Metastatic Liver Carcinoma in the Adrenal Gland (tissue), 2 donors: ENCODE results near the genes ADAT1, CNTNAP4 and CLEC3A.

- PRO-cap, 2 experiments: peak in 2 of 2 experiments; most common plus-strand start chr16:75623432 (in 2); most common minus-strand start chr16:75623241 (in 2)
These were observed at the start of gene ADAT1 for GRCh38 chr16:75623095-75623691. Gene ADAT1, minus strand, starts transcription at chr16:75623281.

DNA sequence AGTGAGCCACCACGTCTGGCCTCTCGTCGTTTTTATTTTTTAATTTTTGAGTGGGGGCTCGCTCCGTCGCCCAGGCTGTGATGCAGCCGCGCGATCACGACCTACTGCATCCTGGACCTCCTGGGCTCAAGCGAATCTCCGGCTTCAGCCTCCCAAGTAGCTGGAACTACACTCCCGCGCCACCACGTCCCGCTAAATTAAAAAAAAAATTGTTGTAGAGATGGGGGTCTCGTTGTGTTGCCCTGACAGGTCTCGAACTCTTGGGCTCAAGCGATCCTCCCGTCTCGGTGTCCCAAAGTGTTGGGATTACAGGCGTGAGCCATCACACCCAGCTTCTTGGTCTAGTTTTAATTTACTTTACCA, 1.2 kb downstream of the TERF2IP start:
- PRO-cap, 2 experiments: no peak in any of the 2 experiments

DNA sequence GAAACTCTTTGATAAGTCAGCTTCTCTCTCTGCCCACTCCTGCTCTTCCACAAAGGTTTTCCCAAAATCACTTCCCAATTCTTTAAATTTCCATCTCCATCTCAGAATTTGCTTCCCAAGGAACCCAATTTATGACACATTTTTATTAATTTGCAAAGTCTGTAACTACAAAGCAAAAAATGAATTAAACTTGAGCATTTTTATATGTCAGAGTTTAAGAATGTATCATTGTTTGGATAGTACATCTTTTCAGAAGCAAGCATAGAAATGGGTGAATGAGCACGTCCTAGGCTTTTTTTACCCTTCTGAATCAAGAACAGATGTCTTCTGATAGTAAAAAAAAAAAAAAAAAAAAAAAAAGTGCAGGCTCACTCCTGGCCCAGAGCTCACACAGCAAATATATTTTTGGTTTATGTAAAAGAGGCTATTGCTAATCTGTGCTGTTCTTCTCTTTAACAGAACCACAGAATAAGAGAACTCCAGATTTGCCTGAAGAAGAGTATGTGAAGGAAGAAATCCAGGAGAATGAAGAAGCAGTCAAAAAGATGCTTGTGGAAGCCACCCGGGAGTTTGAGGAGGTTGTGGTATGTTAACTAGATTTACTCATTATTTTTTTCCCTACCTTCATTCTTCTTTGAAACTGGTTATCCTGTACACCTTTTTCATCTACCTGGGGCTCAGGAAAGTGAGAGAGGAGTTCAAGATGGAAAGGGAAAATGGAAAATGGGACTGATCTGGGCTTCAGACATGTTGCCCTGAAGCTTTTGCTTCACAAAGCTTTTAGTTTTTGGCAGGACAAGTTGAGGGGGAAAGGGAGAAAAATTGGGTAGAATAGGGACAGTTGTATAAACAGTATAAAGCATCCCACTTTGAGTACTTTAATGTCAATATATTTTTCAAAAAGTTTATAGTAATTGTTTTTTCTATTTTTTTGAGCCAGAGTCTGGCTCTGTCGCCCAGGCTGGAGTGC, 6.5 kb downstream of the TERF2IP start:
- PRO-cap, 2 experiments: no peak in any of the 2 experiments

- PRO-cap, 2 experiments: no peak in any of the 2 experiments
These were observed at the start of gene CNTNAP4 for GRCh38 chr16:76277190-76277686. Gene CNTNAP4, plus strand, starts transcription at chr16:76277401.

DNA sequence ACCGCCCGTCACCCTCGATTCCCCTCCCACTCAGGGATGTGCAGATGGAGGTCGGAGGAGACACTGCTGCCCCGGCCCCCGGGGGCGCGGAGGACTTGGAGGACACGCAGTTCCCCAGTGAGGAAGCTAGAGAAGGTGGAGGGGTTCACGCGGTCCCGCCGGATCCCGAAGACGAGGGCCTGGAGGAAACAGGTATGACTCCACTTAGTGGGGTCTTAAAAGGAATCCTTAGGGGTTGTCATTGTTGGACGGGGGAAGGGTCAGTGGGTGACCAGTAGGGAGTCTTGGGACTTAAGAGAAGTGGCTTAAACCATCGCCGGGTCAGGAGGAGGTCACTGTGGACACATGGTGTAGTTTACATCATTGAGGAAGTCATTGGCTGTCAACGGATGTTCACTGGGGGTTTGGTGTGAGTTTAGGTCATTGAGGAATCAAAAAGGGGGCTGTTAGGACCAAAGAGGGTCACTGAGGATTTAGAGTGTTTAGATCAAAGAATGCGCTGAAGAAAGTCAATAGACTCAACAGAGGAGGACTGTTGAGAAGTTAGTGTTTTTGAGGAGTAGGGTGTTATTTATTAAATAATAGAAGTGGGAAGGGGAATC, 553 bp downstream of the MON1B start:
- PRO-cap, 2 experiments: no peak in any of the 2 experiments

- PRO-cap, 2 experiments: no peak in any of the 2 experiments
These were observed 36.9 kb downstream of the SYCE1L start for GRCh38 chr16:77236094-77236521.

- PRO-cap, 2 experiments: no peak in any of the 2 experiments
These were observed at the start of gene CLEC3A for GRCh38 chr16:78022275-78022815. Gene CLEC3A, plus strand, starts transcription at chr16:78022548.

- PRO-cap, 2 experiments: no peak in any of the 2 experiments
These were observed 78.5 kb downstream of the WWOX start for GRCh38 chr16:78177869-78178528.

DNA sequence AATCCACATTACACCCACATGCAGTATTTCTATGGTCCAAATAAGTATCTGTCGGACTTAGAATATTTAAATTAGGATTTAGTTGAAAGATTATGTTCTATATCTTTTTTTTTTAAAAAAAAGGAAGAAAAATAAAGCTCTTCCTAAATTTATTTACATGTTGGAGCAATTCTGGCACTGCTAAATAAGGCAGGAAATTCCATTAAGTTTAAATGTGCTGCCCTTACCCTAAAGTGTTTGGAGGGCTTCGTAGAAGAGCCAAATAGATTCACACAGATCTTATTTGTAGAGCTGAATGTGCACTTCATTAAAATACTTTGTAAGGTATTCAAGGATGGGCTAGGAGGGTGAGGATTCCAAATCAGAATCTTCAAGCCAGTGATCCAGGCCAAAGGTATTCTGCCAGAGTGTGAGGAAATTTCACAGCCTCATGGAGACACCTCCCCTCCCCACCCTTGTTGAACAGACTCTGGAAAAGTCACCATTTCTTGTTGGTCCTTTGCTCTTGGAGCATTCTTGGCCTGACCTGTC, 193.1 kb downstream of the WWOX start:
- PRO-cap, 2 experiments: no peak in any of the 2 experiments

DNA sequence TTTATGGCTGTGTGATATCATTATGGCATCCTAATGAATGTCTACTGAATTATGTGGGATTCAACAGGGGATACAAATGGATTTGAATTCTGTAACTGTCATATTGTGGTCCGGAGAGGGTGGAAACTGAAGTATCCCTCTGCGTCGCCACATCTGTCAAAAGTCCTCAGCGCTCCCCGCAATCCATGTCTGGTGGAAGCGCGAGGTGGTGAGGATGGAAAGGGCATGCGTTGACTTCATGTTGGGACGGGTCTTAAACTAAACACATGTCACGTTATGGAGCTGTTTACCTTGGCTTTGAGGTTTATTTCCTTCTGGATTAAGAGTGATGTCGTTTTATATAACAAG, 418.0 kb downstream of the WWOX start:
- PRO-cap, 2 experiments: no peak in any of the 2 experiments

DNA sequence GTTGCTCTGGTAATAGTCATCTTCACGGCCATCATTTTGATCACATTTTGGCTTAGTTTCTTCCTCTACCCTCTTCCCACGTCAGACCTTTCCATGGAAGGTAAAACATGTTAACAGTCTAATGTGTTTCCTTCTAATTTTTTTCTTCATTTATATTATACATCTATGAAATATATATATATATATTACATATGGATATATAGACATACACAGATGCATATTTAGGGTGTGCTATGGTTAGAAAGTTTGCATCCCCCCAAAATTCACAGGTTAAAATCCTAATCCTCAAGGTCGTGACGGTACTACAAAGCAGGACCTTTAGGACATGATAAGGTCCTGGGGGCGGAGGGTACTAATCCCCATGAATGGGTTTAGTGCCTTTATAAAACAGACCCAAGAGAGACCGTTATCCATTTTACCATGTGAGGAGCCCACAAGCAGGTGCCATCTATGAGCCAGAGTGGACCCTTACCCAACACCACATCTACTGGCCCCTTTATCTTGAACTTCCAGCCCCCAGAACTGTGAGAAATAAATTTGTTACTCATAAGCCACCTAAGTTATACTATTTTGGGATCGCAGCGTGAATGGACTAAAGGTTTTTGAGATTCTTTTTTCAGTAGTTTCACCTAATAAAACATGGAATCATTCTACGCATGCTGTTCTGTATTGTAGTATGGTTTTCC, 420.0 kb downstream of the WWOX start:
- PRO-cap, 2 experiments: no peak in any of the 2 experiments

- PRO-cap, 2 experiments: no peak in any of the 2 experiments
These were observed 541.2 kb downstream of the WWOX start for GRCh38 chr16:78640417-78641231.

- PRO-cap, 2 experiments: no peak in any of the 2 experiments
These were observed 729.5 kb downstream of the WWOX start for GRCh38 chr16:78828742-78829615.

DNA sequence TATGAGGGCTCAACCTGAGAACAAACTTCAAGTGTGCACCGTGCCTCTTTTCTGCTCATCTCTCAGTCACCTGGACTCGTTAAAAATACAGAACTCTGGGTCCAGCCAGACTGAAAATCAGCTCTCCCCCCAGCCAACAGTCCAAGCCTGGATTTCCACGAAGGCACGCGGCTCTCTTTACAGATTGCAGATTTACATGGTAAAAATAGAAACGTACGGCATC, 315.9 kb downstream of the MAF start:
- PRO-cap, 2 experiments: no peak in any of the 2 experiments

DNA sequence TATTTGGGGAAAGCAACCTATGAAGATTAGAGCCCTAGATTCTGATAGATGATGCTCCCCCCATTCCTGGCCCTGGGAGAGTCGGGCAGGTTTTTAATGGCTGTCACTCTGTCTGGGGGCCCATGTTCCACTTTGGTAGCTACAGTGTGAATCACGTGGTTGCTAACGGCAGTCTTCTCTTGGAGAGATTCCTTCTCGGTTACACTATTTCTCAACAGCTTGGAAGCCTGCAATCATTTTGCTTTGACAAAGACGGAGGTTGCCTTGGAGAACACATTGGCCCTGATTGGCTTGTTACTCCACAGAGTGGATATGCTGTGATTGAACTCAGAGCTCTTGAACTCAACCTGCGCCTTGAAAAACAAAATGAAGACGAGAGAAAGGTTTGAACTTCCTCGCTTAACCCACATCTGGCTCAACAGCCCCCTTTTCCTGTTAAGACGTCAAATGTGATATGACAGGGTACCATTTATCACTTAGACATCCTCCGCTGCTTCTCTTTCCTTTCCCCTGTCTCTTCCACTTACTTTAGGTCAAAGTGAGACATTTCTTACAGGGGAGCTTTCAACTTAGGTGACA, 218.9 kb downstream of the MAF start:
- PRO-cap, 2 experiments: no peak in any of the 2 experiments

- PRO-cap, 2 experiments: no peak in any of the 2 experiments
These were observed 130.5 kb downstream of the MAF start for GRCh38 chr16:79469908-79470521.

DNA sequence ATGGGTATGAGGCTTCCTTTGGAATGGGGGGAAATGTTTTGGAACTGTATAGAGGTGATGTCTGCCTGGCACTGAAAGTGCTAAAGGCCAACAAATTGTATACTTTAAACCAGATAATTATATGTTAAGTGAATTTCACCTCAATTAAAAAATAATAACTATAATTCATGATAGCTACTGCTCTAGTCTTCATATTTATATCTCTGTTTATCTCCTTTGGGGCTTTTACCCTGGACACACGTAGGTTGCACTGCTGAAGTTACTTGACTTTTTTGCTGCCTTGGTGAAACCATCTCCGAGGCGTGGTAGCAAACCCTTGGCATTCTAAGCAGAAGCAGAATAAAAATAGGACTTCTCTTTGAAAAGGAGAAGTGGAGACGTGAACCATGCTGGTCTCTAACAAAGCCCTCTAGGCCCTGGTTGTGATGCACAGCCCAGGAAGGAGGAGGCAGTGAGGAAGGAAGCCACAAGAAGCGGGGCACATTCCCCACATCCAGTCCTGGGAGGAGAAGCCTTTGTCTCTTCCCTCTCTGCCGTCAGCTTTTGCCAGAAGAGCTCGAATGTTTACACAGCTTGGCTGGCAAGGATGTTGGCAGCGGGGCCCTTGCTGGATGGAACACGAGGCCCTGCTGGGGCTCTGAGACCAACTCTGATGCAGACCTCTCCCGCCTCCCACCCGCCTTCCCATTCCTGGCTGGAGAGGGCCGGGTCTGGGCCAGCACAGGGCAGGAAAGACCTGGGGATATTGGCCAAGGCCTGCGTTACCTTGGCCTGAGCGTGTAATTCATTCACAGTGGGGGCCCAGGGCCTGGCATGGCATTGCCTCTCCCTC, 91.4 kb downstream of the MAF start:
- PRO-cap, 2 experiments: no peak in any of the 2 experiments

DNA sequence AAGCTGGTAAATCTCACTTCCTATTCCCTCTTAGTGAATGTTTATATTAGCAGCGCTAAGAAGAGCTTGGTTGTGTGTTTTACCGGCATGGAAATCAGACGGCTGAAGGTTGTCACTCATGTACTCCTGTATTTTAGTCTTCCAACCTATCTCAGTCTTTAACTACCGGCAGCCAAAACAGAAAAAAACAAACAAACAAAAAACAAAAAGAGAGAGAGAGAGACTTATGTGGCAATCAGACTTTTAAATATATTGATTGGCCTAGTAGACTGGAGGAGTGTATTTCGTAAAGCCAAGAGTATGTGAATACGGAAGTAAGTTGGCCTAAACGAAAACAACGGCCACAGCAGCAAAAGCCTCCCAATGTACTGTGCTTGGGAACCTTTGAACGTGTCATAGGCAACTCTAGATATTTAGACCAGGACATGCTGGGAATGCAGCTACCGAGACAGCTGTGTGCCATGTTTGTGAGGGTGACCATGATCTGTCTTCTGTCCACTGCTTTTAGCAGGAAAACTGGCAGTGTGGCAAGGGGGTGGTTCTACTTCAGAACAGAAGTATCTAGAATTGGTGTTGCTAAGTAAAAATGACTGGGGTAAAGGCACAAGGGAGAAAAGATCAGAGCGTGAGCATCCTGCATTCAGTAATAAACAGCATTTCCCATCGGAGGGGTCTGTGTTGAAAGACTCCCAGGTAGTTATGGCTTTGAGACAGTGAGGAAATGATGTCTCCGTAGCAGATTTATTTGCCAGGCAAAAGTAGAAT, 7.5 kb downstream of the MAF start:
- PRO-cap, 2 experiments: no peak in any of the 2 experiments

- PRO-cap, 2 experiments: no peak in any of the 2 experiments
These were observed 369.9 kb upstream of the MAF start for GRCh38 chr16:79970408-79970915.

DNA sequence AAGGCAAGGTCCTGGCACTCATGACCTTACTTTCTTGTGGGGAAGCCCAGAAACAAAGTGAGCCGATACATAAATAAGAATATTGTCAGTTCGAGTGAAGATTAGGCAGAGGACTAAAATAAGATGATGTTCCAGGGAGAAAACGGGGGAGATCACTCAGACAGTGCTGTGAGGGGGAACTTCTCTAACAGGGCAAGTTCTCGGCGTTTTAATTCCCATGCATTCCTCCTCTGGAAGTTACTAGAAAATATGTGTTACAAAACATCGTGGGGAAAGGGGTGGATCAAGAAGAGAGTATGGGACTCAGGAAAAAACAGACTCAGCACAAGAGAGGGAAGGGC, 463.8 kb upstream of the DYNLRB2 start:
- PRO-cap, 2 experiments: no peak in any of the 2 experiments